OVCAR3 (cell line): ENCODE measurements around the genes TMEM141, AJM1, ABCA2 and TMEM203.

- RRBS: 9% methylated on average over 11 of the region's 55 CpGs
Measured at GRCh38 chr9:136791175-136792062, at the start of gene TMEM141. Gene TMEM141 (plus strand): TSS chr9:136791344.

GRCh38 chr9:136802966-136803649, 4.6 kb upstream of the RABL6 start:
- RRBS: 91% methylated on average over 5 of the region's 11 CpGs

- RRBS: 96% methylated on average over 3 of the region's 18 CpGs
Measured at GRCh38 chr9:136823220-136823745, 15.5 kb downstream of the RABL6 start.

GRCh38 chr9:136842163-136842653, at the start of gene AJM1:
Gene AJM1 (plus strand): TSS chr9:136842478.
- RRBS: 10% methylated on average over 2 of the region's 17 CpGs

DNA sequence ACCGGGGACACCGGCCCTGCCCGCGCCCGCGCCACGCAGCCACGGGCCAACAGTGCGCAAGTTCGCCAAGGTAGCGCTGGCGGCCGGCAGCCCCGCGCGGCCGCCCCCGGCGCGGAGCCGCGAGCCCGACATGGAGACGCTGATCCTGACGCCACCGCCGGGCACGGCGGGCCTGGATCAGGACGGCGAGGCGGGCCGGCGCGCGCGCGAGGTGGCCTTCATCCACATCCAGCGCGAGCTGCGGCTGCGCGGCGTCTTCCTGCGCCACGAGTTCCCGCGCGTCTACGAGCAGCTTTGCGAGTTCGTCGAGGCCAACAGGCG, 2.4 kb upstream of the PHPT1 start:
- RRBS: 11% methylated on average over 21 of the region's 54 CpGs

DNA sequence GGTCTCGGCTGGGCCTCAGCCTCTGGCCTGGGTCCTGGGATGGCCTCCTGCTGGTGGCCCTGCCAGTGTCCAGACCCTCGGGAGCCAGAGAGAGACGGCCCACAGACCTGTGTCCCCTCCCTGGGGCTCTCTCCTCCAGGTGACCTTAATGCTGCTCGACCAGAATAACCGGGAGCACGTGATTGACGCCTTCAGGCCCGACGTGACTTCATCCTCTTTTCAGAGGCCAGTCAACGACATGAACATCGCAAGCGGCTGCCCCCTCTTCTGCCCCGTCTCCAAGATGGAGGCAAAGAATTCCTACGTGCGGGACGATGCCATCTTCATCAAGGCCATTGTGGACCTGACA, 19.0 kb downstream of the FBXW5 start:
- RRBS: no CpG with 5 or more reads among the region's 16 CpGs

- RRBS: no CpG with 5 or more reads among the region's 6 CpGs
Measured at GRCh38 chr9:136927894-136928273, 16.7 kb downstream of the FBXW5 start.

- RRBS: 95% methylated on average over 4 of the region's 49 CpGs
Measured at GRCh38 chr9:136939729-136940950, 4.4 kb downstream of the FBXW5 start.

DNA sequence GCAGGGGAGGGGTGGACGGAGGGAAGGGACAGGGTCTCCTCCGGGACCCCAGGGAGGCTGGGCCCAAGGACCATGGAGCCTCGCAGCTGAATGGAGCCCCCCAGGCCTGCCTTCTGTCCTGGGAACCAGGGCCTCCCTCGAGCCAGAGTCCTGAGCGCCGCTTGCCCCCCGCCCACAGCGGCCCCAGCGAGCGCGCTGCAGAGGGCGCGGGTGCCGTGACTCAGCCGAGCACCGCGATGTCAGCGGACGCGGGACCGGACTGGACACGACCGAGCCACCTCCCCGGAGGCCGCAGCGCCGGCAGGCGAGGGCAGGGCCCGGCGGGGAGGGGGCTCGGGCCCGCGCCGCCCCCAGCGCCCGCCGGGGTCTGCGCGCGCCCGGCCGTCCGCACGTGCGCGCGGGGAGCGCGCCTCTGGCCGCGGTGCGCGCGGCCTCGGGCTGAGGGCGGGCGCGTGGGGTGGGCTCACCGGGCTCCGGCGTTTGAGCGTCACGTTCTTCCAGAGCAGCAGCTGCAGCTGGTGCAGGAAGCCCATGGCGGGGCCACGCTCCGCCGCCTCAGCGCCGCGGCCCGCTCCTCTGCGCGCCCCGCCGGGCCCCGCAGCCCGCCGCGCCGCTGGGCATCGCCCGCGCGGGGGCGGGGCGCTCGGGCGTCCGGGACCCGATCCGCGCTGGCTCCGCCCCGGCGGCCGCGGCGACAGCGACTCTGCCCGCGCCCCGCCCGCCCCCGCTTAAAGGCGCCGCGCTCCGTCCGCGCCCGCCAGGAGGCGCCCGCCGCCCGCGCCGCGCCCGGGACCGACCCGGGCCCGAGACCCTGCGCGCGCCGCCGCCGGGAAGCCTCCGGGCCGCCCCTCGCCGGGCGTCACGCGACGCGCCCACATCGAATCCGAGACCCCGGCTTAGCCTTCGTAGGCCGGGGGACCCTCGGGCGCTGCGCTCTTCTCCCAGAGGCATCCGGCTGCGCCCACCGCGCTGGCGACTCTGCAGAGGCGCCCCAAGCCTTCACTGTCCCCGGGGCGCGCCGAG, at the start of gene ABCA2:
ABCA2 (minus strand) TSS at position 630 of the 1,023 bp plus-strand sequence.
- RRBS: 4% methylated on average over 84 of the region's 155 CpGs

GRCh38 chr9:137040828-137041637, 4.9 kb downstream of the NPDC1 start:
- RRBS: 97% methylated on average over 14 of the region's 36 CpGs

GRCh38 chr9:137078674-137079628, 1.6 kb downstream of the UAP1L1 start:
- RRBS: 83% methylated on average over 1 of the region's 65 CpGs

- RRBS: 100% methylated on average over 4 of the region's 14 CpGs
Measured at GRCh38 chr9:137082723-137083385, 3.9 kb upstream of the MAN1B1 start.

- RRBS: no CpG with 5 or more reads among the region's 29 CpGs
Measured at GRCh38 chr9:137116531-137117495, 2.3 kb upstream of the DPP7 start.

DNA sequence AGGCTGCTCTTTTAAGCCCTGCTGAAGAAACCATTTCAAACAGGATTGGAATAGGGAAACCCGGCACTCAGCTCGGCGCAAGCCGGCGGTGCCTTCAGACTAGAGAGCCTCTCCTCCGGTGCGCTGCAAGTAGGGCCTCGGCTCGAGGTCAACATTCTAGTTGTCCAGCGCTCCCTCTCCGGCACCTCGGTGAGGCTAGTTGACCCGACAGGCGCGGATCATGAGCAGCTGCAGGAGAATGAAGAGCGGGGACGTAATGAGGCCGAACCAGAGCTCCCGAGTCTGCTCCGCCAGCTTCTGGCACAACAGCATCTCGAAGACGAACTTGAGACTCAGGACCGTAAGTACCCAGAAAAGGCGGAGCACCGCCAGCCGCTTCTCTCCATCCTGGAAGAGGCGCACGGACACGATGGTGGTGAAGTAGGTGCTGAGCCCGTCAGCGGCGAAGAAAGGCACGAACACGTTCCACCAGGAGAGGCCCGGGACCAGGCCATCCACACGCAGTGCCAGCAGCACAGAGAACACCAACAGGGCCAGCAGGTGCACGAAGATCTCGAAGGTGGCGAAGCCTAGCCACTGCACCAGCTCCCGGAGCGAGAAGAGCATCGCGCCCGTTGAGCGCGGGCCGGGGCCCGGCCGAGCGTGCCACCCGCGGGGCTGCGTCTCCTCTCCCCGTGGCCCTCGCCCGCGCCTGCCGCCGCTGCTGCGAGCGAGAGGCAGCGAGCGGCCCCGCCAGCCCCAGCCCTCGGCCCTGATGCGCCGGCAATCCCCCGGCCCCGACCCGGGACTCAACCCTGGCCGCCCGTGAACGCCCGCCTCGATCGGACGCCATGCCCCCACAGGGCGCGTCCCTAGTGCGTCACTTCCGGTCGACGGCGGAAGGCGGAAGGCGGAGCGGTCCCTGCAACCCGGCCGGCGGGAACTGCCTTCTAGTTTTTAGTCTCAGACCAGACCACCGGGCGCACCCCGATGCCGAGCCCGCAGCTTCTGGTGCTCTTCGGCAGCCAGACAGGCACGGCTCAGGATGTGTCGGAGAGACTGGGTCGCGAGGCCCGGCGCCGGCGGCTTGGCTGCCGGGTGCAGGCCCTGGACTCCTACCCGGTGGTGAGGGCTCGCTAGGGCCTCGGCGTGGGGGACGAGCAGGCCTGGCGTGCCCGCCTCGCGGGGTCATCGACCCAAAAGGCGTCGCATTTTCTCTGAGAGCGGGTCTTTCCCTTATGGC, at the start of gene TMEM203:
TMEM203 (minus strand) TSS at position 840 of the 1,222 bp plus-strand sequence.
- RRBS: 5% methylated on average over 45 of the region's 118 CpGs

DNA sequence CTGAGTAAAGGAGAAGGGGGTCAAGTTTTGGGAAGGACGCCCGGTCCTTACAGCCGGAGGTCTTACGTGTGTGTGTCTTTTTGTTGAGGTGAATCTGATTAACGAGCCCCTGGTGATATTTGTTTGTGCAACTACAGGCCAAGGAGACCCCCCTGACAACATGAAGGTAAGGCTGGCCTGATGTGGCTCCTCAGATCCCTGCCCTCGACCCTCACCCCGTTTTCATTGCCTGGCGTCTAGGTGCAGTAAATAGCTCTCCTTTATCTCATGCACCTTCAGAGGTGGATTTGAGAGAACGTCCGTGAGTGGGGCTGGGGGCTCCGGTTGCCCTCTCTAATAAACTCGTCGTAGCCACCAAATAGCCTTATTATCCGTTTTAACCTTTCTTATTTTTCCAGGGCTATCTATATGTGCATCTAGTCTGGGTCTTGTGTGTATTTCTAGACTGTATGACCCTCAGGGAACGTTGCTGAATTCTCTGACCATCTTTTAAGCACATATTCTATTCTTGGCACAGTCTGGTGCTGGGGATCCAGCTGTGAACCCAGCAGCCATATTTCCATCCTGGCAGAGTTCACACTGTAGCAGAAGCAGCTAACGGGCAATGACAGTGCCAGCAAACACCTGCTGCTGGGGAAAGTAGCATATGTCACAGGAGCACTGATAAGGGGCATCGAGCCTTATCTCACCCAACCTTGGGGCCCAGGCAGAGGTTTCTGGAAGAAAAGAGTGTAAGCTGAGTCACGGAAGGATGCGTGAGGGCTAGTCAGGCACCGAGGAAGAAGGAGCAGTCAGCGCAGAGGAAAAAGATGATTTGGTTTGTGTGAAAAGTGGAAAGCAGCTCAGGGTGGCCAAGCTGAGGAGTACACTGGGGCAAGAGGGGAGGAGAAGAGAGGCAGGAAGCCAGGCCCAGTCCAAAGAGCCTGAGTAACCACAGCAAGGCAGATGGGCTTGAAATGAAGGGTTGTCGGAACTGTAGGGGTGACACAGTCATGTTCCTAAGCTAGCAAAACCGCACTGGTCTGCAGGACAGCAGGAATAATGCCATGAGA, 970 bp downstream of the NDOR1 start:
- RRBS: no CpG with 5 or more reads among the region's 23 CpGs

- RRBS: 75% methylated on average over 6 of the region's 49 CpGs
Measured at GRCh38 chr9:137236056-137237124, 4.7 kb upstream of the TUBB4B start.

GRCh38 chr9:137268415-137269135, 9.0 kb upstream of the TOR4A start:
- RRBS: no CpG with 5 or more reads among the region's 16 CpGs

DNA sequence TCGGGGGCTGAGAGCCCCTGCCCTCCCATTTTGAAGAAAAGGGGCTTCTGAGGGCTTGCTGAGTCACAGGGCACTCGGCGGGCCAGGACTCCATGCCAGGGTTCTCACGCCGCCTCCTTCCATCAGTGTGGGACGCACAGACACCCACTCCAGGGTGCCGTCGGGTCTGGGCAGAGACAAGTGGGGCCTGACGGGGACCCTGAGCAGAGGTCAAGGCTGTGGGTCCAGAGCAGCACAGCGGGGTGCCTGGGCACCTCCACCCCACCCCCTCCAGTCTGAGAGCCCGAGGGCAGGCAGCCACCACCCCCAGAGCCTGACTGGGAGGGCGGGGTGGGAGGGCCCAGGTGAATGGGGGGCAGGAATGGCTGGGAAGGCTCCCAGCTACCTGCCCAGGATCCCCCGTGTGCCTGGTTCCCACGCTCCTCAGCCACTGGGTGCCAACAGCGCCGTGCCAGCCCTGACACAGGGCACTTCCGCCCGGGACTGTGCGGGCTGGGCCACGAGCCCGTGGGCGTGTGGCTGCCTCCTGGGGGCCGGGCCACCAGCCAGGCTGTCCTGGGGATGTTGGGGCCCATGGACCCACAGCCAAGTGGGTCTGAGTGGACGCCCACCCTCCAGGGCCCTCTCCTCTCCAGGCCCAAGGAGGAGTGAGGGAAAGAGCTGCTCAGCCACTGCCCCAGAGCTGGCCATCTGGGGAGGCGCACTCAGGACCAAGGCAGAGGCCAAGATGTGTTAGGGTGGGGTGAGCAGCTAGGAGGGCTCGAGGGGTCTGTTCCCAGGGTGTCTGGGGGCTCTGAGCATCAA, 10.1 kb upstream of the NRARP start:
- RRBS: 88% methylated on average over 6 of the region's 26 CpGs

DNA sequence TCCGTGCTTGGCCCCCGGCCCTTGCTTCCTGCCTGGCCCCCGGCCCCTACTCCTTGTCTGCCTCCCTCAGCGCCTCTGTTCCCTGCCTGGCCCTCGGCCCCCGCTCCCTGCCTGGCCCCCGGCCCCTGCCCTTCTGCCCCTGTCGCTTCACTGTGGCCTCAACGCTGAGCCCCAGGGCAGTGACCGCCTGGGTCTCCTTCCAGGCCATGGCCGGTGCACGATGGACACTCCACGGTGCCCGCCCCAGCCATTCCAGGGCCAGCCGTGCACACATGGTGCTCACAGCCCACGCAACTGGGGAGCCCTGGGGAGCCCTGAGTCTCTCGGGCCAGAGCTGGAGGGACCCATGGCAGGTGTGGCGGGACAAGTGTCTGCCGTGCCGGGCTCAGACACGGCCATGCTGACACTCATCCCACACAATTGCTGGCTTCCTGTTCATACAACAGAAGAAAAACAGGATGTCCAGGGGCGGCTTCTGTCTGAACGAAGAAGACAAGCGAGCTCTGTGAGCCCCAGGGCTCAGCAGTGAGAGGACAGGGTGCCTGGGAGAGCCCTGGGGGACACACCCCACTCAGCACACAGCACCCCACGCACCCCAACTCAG, 35.8 kb downstream of the EXD3 start:
- RRBS: no CpG with 5 or more reads among the region's 25 CpGs

GRCh38 chr9:137407576-137407923, 15.4 kb downstream of the EXD3 start:
- RRBS: 83% methylated on average over 5 of the region's 19 CpGs